Esophagus squamous epithelium (tissue), 4 donors: ENCODE results near the genes NAA30 and TOMM20L.

GRCh38 chr14:55803063-55803528 is 223.1 kb downstream of the KTN1 start:
- PRO-cap: no peak
- RAMPAGE, long total RNA, 4 experiments: no peak in any of the 4 experiments

DNA sequence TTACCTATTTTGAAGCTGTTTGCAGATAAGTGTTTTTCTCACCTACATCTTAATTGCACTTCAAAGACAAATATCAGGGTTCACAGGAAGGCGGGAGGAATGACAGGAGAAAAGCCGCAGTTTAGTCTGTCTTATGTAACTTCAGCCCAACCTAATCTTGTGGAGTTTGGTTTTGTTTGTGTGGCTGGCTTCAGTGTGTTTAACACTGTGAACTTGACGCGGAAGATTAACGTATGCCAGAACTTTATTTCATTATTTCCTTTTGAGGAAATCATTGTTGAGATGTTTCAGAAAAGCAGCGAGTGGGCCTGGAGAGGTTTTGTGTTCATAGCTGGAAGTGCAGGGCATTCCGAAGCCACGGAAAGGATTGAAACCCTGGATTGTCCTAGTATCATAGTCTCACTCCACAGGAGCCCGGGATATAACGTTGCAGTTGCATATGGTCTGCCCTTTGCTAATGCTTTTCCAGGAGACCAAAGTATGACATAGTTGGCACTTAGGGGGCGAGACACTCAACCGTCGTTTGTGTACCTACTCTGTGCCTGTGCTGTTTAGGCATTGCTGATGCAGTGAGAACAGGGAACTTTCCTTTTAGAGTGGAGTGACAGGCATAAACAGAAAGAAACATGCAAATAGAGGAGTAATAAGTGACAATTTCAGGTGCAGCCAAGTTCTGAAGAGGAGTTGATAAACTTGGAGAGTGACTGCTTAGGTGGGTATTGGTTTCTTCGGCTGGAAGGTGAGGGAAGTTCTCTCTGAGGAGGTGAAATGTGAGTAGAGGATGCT is 2.1 kb downstream of the PELI2 start:
- PRO-cap: no peak
- RAMPAGE, long total RNA, 4 experiments: no peak in any of the 4 experiments

- PRO-cap: no peak
- RAMPAGE, long total RNA, 4 experiments: no peak in any of the 4 experiments
Measured at GRCh38 chr14:56198769-56199950, 80.9 kb downstream of the PELI2 start.

GRCh38 chr14:56250228-56251066 is 132.2 kb downstream of the PELI2 start:
- PRO-cap: no peak
- RAMPAGE, long total RNA, 4 experiments: no peak in any of the 4 experiments

- PRO-cap: no peak
- RAMPAGE, long total RNA, 4 experiments: no peak in any of the 4 experiments
Measured at GRCh38 chr14:56279600-56280063, 161.4 kb downstream of the PELI2 start.

DNA sequence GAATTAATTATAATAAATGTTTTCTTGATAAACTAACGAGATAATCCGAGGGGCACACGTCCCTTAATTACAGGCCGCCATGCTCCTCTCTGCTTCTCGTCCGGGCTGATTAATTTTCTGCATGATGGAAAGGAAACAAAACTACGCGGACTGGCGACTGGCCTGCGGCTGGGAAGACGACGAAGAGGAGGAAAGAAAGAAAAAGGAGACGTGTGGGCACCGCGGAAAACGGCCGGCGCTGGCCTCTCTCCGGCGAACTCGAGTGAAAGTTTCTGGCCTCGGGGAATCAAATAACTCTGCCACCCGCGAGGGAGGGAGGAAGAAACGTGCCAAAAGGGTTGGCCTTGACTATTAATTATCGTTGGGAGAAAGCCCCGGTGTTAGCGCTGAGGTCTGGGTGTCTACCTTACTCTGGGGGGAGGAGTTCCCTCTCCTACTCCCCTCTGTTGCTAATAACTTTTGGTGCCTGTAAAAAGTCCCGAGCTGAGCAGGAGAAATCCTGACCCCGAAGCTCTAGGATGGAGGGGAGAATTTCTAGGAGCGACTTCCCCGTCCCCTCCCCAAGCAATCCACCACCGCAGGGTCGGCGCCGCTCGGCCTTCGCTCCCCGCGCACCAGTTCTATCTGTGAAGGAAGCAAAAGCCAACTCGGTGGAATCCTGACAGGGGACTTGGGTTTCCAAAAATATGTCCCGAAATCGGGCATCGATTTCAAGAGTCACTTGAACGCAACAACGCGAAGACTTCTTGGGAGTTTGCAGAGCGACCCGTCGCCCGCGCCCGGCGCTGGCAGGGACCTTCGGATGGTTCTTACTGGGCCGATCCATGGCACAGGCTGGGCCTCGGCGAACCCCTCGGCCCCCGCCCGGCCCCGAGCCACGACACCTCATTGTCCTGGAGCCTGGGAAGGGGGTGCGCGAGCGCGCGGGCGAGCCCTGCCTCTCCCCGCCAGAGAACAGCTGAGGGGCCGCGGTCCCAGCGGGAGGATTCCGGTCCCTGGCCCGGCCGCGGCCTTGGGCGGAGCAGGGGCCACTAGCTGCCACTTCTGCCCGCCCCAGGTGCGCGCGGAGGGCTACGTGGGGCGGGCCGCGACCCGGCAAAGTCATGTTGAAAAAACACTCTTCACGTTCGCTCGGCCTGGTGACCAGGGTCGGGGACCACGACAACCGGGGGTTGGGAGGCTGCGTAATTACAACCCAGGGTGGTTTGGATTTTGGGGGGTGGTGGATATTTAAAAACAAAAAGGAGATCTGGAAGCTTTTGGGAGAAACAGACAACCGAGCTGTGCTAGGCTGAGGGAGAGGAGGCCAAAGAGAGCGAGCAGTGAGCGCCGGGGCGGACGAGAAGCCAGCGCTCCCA is 1.6 kb downstream of the OTX2 start:
- PRO-cap: no peak
- RAMPAGE, long total RNA, 4 experiments: no peak in any of the 4 experiments

DNA sequence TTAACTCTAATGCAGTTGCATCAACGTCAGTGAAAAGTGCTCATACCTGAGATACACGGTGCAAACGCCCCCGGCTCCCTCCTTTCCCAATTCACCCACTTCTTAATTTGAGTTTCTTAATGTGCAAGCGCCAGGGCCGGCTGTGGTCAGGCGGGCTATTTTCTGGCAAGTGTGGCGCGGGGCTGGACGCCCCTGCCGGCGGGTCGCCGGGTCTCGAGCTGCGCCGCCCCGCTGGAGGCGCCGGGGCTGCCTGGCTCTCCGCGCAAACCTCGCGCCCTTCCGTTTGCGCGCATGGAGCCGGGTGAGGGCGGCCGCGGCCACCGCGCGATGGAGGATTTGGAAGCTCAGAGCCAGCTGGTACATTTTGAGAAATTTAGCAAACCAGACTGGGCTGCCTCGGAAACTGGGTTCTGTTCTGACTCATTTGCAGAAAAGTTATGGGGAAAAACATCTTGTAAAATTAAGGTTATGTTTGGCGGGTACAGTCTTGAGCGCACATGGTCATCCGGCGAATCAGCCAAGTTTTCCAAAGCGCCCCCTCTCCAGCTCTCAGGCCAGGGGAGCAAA is 6.3 kb upstream of the OTX2 start:
- PRO-cap: no peak
- RAMPAGE, long total RNA, 4 experiments: no peak in any of the 4 experiments

DNA sequence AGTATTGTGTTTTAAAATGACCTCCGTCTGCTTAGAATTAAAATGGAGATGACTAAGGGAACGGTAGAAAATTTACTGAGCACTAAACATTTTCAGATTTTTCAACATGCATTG is 709 bp downstream of the AP5M1 start:
- PRO-cap: no peak
- RAMPAGE, long total RNA, 4 experiments: no peak in any of the 4 experiments

GRCh38 chr14:57362146-57362982 is 28.0 kb upstream of the NAA30 start:
- PRO-cap: no peak
- RAMPAGE, long total RNA, 4 experiments: no peak in any of the 4 experiments

GRCh38 chr14:57390129-57390859 is at the start of gene NAA30:
Gene NAA30, plus strand, starts transcription at chr14:57390586.
- PRO-cap: bidirectional peak, plus-strand start at chr14:57390586, minus-strand start at chr14:57390388
- RAMPAGE, long total RNA, 4 experiments: start-site peak on the plus strand in 1 of 4 experiments, at chr14:57390601-57390635 at its widest, 78 reads per replicate

GRCh38 chr14:57391669-57392001 is 1.2 kb downstream of the NAA30 start:
- PRO-cap: no peak
- RAMPAGE, long total RNA, 4 experiments: no peak in any of the 4 experiments

- PRO-cap: no peak
- RAMPAGE, long total RNA, 4 experiments: no peak in any of the 4 experiments
Measured at GRCh38 chr14:57987987-57988446, 122.1 kb upstream of the SLC35F4 start.

DNA sequence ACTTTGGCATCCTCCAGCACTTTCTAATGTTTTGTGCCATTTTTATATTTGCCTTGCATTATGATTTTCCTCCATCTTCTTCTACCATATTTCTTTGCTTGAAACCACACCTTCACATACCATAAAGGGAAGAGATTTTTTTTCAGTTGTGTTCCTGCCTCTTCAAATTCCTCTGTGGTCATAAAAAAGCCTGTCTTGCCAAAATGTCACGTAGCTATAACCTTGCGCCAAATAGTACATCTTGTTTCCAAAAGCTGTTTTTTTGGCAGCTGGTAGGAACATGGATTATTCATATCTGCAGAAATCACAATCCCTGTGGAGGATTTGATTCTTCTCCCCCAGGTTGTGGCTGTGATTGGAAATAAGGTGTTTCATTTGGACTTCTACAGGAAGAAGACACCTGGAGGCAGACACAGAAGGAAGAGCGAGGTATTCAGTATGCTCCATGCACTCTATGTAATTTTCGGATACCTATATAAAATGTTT is 133.6 kb upstream of the SLC35F4 start:
- PRO-cap: no peak
- RAMPAGE, long total RNA, 4 experiments: no peak in any of the 4 experiments

GRCh38 chr14:58098326-58099161 is 53.5 kb downstream of the ARMH4 start:
- PRO-cap: no peak
- RAMPAGE, long total RNA, 4 experiments: no peak in any of the 4 experiments

GRCh38 chr14:58271379-58272539 is 26.6 kb upstream of the ARID4A start:
- PRO-cap: no peak
- RAMPAGE, long total RNA, 4 experiments: no peak in any of the 4 experiments

DNA sequence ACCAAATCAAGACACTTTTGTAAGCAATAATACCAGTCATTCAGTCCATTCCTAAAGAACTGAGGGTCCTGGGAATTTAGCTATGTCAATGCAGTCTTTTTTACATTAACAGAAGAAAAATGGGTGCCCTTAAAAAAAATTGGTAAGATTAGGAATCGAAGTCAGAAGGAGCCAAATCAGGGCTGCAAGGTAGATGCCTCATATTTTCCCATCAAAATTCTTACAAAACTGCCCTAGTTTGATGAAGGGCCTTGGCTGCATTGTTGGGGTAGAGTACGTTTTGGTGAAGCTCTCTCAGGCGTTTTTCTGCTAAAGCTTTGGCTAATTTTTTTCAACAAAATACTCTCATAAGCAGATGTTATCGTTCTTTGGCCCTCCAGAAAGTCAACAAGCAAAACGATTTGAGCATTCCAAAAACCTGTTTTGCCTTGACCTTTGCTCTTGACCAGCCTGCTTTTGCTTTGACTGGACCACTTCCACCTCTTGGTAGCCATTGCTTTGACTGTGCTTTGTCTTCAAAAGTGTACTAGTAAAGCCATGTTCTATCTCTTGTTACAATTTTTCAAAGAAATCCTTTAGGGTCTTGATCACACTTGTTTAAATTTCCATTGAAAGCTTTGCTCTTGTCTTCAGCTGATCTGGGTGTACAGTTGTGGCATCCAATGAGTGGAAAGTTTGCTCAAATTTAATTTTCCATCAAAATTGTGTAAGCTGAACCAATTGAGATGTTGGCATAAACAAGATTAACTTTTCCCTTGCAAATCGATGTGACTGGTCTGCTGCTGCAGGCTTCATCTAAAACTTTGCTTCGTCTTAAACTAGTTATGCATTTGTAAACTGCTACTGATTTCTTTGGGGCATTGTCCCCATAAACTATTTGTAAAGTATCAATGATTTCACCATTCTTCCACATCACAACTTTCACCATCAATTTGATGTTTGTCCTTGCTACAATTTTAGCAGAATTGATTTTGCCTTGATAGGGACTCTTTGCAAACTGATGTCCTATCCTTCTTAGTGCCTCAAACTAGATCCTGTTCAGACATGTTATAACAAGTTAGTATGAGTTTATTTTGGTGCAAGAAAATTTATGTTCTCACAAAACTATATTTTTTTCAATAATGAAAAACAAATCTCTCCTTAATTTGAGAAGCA is 10.7 kb upstream of the ARID4A start:
- PRO-cap: no peak
- RAMPAGE, long total RNA, 4 experiments: no peak in any of the 4 experiments

GRCh38 chr14:58297249-58298317 is 772 bp upstream of the ARID4A start:
- PRO-cap: bidirectional peak, plus-strand start at chr14:58297883, minus-strand start at chr14:58297790; bidirectional peak, plus-strand start at chr14:58298567, minus-strand start at chr14:58298115
- RAMPAGE, long total RNA, 4 experiments: start-site peak on the minus strand in 3 of 4 experiments, at chr14:58298104-58298139 at its widest, 36 to 136 reads per replicate

GRCh38 chr14:58314761-58315184 is 16.4 kb downstream of the ARID4A start:
- PRO-cap: no peak
- RAMPAGE, long total RNA, 4 experiments: no peak in any of the 4 experiments

GRCh38 chr14:58318496-58318911 is 20.1 kb downstream of the ARID4A start:
- PRO-cap: no peak
- RAMPAGE, long total RNA, 4 experiments: no peak in any of the 4 experiments

DNA sequence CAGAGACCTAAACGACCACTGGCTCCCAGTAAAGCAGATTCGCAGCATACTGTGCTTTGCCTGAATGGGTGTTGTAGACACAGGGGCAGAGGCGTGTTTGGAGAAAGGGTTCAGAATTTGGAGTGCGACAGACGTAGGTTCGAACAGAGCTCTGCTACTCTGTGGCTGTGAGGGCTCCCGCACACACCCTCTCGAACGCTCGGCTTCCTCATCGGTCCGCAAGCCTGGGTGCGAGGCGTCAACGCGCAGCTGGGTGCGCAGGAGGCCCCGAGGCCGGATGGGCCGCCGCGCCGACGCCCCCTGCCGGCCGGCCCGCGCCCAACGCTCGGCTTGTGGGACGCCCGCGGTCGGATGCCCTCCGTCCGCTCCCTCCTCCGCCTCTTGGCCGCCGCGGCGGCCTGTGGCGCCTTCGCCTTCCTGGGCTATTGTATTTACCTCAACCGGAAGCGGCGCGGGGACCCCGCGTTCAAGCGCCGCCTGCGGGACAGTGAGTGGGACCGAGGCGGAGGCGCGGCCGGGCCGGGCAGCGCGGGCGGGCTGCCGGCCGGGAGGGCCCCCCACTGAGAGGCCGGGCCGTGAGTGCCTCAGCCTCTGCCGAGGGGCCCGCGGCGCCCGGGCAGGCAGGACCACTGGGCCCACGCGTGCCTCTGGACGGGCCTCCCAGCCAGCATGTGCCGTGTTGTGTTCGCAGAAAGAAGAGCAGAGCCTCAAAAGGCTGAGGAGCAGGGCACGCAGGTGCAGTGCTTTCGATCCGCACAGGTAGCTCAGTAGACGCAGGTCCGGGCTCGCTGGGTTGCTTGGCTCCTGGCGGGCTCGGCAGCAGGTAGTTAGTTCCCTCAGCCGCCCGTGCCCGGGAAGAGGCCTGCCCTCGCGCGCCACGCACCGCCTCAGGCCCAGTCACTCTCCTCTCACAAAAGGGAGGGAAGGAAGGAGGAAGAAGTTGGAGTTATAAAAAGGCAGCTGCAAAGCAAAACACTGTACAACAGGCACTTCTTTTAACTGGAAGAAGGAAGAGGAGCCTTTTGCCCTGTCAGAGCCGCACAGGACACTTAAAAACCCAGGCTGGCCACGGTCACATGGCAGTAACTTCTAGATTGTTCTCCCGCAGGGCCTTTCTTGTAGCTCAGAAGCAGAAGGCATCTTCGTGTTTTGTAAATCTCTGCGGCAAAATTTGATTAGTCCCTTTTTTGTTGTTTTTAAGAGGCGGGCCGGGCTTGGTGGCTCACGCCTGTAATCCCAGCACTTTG is at the start of gene TOMM20L:
TSS of gene TOMM20L (plus strand) at position 324 of the 1,247 bp plus-strand sequence.
- PRO-cap: bidirectional peak, plus-strand start at position 333 of the sequence, minus-strand start at position 193 of the sequence; bidirectional peak, plus-strand start at position 487 of the sequence, minus-strand start at position 402 of the sequence; bidirectional peak, plus-strand start at position 738 of the sequence, minus-strand start at position 766 of the sequence
- RAMPAGE, long total RNA, 4 experiments: no peak in any of the 4 experiments